BJ (cell line): Measurements from ENCODE around the gene UBA7.

DNA sequence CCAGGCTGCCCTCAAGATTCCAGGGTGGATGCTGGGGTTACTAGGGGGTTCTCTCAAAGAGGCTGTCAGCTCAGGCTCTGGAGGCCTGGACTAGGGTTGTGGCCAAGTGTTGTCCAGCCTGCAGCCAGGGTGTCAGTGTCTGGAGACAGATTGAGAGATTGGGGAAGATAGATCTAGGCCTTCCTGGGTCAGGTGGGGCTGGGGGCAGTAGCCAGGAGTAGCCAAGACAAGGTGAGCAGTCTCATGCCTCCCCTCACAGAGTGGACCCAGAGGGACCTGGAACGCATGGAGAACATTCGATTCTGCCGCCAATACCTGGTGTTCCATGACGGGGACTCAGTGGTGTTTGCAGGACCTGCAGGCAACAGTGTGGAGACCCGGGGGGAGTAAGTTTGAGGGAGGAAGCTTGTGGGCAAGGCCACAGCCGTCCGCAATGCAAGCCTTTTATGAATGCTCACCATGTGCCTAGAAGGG, 810 bp downstream of the APEH start:
- CAGE, long polyA plus RNA, result no peak
- RRBS, result no CpG with 5 or more reads among the region's 7 CpGs

- CAGE, long polyA plus RNA, result no peak
- RRBS, result no CpG with 5 or more reads among the region's 14 CpGs
These were observed 4.4 kb downstream of the INKA1 start for GRCh38 chr3:49807257-49808150.

GRCh38 chr3:49811541-49811740, 2.3 kb downstream of the UBA7 start:
- CAGE, long polyA plus RNA, result no peak
- RRBS, result no CpG with 5 or more reads among the region's 1 CpG

GRCh38 chr3:49813804-49814566, at the start of gene UBA7:
Gene UBA7 (minus strand): TSS chr3:49813953.
- CAGE, long polyA plus RNA, result start-site peak on the minus strand at chr3:49813899-49813946, 115 and 98 reads in 2 replicates
- RRBS, result no CpG with 5 or more reads among the region's 11 CpGs

GRCh38 chr3:49895662-49896791, 7.6 kb downstream of the MST1R start:
- CAGE, long polyA plus RNA, result no peak
- RRBS, result no CpG with 5 or more reads among the region's 19 CpGs

- CAGE, long polyA plus RNA, result no peak
- RRBS, result no CpG with 5 or more reads among the region's 5 CpGs
These were observed 3.3 kb upstream of the SEMA3F start for GRCh38 chr3:50151772-50152283.

DNA sequence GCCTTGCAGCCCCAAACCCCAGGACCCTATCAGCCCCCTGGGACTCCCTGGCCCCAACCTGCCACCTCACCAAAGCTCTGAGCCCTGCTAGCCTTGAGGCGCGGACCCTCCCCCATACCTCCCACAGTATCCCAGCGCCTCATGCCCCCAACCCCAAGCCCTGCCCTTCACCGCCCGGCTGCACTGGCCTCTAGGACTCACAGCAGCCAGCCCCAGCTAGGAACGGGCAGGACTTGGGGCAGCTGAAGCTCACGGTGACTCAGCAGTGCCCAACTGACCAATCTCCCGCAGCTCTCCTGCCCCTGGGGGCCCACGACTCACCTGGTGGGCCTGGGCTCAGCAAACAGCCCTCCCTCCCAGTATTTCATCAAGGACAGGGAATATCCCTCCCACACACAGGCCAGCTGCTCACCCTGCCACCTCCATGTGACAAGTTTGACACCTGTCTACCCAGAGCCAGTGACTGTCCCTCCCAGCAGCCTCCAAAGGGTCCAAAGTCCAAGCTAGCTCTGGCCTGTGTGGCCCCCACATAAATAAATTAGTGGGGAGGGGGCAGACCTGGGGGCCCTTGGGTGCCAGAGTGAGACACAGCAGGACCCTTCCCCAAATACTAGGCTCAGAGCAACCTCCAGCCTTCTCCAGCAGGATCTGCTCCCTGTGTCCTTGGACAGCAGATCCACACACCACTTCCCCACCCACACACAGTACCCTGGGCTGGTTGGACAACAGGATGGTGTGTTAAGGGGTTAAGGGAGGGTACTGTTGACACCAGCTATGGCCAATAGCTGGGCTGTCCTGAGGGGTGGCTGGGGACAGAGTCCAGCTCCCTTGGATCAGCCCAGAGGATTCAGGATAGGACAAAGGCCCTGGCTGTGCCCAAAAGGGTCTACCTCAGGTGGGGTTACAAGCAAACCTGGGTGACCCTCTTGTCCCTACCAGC, 4.2 kb downstream of the GNAT1 start:
- CAGE, long polyA plus RNA, result no peak
- RRBS, result no CpG with 5 or more reads among the region's 9 CpGs

GRCh38 chr3:50245783-50246511, 9.9 kb downstream of the GNAI2 start:
- CAGE, long polyA plus RNA, result no peak
- RRBS, result 0% methylated on average over 1 of the region's 25 CpGs

- CAGE, long polyA plus RNA, result no peak
- RRBS, result no CpG with 5 or more reads among the region's 3 CpGs
These were observed 15.9 kb downstream of the GNAI2 start for GRCh38 chr3:50251888-50252276.

DNA sequence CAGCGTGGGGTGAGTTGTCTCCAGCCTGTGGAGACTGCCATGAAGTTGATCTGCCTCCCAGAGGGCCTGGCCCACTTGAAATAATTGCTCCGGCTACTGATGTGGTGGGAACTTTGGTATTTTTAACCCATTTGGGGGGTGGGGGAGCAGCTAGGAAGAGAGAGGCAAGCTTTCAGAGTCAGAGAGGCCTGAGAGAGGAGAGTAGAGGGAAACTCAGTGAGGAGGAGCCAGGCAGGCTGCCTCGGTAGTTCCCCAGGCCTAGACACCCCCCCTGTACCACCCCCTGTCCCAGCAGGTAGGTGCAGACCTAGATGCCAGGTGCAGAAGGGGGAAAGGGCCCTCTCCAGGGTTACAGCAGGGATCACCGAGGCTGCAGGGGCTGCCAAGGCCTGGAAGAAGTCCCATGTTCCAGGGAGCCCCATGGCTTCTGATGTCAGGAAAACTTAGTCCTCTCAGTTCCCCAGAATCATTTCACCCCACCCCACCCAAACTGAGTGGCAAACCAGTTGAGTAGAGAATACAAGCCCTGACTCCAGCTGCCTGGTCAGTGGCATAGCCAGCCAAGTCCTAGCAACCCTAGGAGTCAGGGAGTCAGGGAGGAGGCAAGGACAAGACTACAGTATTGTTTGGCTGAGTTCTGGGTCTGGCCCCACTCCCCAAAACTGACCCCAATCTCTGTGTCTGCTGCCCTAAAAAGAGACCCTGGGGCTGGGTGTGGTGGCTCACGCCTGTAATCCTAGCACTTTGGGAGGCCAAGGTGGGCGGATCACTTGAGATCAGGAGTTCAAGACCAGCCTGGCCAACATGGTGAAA, 7.4 kb upstream of the SEMA3B start:
- CAGE, long polyA plus RNA, result no peak
- RRBS, result no CpG with 5 or more reads among the region's 6 CpGs

DNA sequence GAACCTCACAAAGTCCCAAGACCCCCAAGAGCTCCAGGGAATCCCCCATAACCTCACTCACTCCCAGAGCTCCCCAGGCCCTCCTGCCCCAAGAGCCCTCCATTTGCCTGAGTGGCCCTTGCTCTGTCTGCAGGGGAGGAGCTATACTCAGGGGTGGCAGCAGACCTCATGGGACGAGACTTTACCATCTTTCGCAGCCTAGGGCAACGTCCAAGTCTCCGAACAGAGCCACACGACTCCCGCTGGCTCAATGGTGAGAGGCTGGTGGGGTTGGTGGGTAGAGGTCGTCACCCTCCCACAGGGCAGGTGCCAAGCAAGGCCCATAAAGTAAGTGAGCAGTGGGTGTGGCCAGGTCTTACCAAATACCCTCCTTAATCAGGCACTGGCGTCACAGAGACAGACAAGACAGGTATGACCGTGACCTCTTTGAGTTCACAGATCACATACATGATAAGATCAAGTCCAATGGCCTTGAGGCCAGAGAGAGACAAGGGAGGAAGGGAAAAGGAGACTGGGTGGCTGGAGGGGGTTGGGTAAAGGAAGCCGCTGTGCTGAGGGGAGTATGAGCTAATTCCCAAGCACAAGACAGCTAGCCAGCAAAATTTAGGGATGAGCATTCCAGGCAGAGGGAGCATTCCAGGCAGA, 2.4 kb downstream of the SEMA3B start:
- CAGE, long polyA plus RNA, result no peak
- RRBS, result no CpG with 5 or more reads among the region's 10 CpGs

DNA sequence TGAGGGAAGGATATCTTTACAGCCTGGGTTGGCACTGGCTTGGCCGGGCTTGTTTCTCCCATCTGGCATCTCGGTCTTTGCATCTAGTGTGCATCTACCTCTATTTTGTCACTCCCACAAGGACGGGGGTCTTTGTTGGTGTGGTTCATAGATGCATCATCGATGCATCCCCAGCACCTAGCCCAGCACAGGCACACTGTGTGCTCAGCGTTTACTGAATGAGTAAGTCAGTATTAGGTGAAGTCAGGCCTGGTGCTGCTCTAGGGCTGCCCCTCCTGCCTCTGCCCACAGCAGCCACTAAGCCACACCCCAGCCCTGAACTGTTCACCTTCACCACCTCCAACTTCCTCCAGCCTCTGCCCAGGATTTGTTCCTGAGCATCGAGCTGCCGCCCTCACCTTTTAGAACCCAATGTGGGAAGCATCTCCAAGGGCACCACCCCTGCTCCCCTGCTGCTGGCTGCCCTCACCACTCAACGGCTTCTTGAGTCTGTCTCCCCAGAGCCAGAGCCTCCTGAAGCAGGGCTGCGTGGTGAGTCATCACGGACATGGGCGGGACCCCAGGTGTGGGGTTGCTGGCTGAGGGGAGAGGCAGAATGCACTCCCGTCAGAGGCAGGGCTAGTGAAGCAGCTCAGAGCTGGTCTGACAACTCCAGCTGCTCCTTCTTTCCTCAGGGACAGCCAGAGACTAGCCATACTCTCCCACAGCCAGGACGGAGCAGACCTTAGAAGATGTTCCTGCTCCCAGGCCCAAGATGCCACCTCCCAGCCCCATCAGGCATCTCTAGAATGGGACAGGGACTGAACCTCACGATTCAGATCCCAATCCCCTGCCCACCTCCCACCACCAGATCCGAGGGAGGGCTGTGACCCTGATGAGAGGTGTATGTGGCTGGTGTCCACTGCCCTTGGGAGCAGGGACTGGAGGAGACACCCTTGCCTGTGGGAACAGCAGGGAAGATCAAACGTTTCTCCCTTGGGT, 5.8 kb downstream of the HYAL2 start:
- CAGE, long polyA plus RNA, result no peak
- RRBS, result no CpG with 5 or more reads among the region's 16 CpGs

- CAGE, long polyA plus RNA, result no peak
- RRBS, result no CpG with 5 or more reads among the region's 18 CpGs
These were observed 23.0 kb upstream of the TMEM115 start for GRCh38 chr3:50382136-50382919.

DNA sequence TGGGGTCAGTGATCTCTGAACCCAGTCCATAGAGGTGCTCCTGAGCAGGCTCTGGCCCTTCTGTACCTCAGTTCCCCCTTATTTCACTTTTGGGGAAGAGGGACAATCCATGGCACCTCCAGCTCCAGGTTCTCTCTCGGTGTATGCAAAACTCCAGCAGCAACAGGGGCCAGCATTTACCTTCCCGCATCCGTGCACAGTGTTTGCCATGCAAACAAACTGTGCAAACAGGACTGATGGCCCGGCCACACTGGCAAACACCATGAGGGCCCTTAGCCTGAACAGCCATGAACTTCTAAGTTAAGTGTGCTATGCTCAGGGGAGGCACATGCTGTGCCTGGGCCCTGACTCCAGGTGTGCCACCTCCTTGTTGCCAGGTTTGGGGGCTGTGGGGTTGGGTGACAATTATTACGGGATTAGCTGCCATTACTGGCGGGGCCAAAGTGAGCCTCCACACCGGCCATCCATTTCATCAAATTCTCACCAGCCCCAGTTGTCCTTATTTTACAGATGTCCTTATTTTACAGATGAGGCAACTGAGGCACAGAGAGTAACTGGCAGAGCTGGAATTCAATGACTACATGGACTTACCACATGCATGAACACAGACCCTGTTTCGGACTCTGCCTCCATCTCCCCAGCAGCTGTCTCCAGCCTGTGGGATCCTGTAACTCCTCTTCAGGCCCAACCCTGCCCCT, 57.5 kb downstream of the CACNA2D2 start:
- CAGE, long polyA plus RNA, result no peak
- RRBS, result no CpG with 5 or more reads among the region's 8 CpGs

DNA sequence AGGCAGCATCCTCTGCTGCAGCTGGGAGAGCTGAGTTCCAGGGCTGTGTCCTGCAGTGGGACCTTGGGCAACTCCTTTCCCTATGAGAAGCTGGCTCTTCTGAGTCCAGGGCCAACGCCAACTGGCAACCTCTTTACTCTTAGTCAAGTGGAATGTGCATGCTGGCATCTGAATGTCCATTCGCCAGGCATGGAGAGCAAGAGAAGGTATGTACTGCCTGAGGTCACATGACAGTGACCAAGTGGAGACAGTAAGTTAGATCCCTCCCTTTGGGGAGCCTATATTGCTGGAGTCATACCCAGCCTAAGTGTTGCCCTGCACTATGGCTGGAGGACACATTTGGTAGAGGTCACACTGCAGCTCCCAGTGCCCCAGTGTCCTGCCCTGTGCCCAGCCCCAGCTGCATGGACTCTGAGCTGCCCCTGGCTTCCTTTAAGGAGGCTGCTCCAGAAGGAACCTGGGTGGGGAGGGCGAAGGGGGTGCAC, 12.2 kb downstream of the HEMK1 start:
- CAGE, long polyA plus RNA, result no peak
- RRBS, result no CpG with 5 or more reads among the region's 3 CpGs

- CAGE, long polyA plus RNA, result no peak
- RRBS, result 89% methylated on average over 3 of the region's 11 CpGs
These were observed 4.7 kb downstream of the CISH start for GRCh38 chr3:50606602-50607529.

GRCh38 chr3:50620365-50621279, 3.7 kb downstream of the MAPKAPK3 start:
- CAGE, long polyA plus RNA, result no peak
- RRBS, result no CpG with 5 or more reads among the region's 5 CpGs

- CAGE, long polyA plus RNA, result no peak
- RRBS, result no CpG with 5 or more reads among the region's 3 CpGs
These were observed 21.3 kb downstream of the MAPKAPK3 start for GRCh38 chr3:50638320-50638636.

DNA sequence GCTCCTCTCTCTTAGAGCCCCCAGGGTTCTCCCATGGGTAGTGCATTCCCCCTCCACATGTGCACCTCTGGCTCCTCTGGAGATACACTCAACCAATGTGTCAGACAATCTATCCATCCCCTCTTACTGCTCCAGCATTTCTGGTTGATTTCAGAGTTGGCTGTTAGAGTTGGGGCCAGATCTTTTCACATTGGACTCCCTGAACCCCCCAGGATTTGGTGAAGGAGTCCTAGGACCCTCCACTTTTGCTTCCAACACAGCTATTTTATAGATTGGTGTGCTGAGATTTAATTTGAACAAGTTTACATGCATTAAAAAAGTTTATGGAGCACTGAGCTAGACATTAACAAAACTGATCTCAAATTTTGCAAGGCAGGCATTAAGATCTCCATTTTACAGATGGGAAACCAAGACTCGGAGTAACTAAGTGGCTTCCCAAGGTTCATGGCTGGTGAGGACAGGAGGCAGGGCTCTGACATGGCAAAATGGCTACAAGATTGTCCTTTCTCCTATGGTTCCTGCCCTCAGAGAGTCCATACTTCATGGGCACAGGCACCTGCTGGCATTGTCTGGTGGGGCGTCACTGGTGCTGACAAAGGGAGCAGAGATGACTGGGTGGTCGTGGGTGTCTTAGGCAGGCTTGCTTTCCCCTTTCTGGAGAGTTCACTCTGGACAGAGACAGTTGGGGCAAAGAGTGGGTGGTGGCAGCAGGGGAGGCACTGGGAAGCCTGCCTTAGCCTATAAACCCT, 21.1 kb upstream of the DOCK3 start:
- CAGE, long polyA plus RNA, result no peak
- RRBS, result no CpG with 5 or more reads among the region's 3 CpGs

GRCh38 chr3:51384039-51384453, 1.0 kb upstream of the MANF start:
- CAGE, long polyA plus RNA, result no peak
- RRBS, result 2% methylated on average over 3 of the region's 9 CpGs